ENCODE results near the gene PCTP.

- PRO-cap, result bidirectional peak, plus-strand start at chr17:55751053, minus-strand start at chr17:55750857
- RAMPAGE, long total RNA, 2 experiments, result start-site peak on the plus strand in 2 of 2 experiments, at chr17:55751047-55751130 at its widest, 211 to 747 reads per replicate
Observed at GRCh38 chr17:55750618-55751862, at the start of gene PCTP. Gene PCTP, plus strand, starts transcription at chr17:55751051.

DNA sequence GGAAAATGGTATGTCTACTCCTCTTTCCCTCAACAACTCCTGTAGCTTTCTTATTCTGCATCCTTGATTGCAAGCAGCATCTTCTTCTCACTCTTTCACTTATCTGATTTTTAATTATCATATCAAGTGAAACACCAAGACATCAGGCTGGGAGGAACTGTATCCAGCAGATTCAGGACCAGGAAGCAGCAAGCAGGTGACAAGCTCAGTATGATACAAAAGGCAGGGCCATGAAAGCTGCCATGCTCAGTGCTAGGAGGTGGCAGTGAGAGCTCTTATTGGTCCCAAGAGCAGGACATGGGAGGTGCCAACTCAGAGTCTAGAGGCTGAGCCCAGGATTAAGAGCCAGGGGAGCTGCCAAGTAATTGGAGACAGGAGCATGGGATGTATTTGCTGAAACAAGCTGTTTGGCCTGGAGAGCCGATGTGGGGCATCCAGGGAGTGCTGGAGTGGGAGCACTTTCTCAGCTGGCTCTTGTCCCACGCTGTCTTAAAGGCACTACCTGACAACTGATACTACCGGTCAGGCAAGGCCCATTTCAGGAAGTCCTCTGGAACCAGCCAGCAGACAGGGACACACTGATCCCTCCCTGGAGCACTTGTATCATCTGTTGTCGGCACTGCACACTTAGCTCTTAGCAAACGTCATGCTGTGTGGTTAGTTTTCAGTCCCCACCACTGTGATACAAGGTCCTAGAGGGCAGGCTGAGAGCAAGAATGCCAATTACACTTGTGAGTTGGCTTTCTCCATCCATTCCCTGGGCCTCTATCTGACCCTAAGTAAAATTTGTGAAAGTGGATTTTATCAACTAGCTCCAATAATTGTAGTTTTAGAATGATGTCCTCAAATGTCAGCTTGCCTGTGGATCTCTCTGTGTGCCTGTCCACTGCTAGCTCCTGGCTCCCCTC lies 19.3 kb downstream of the ANKFN1 start:
- PRO-cap, result no peak
- RAMPAGE, long total RNA, 2 experiments, result no peak in any of the 2 experiments

DNA sequence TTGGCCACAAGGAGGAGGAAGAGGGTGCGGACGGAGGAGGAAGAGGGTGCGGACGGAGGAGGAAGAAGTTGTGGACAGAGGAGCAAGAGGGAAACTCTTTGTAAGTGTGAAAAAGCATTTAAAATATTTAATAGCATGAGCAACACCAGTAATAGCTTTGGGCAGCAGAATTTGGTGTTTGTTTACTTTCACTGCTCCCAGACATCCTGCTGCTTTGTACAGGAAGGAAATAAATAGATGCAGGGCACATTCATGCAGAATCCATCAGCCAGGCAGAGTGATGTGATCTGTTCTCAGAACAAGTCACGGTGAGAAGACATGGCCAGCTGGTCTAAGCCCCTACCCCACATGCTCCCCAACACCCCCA lies 82.4 kb downstream of the C17orf67 start:
- PRO-cap, result no peak
- RAMPAGE, long total RNA, 2 experiments, result no peak in any of the 2 experiments

GRCh38 chr17:56886271-56886790 lies 27.5 kb downstream of the TRIM25 start:
- PRO-cap, result no peak
- RAMPAGE, long total RNA, 2 experiments, result no peak in any of the 2 experiments

DNA sequence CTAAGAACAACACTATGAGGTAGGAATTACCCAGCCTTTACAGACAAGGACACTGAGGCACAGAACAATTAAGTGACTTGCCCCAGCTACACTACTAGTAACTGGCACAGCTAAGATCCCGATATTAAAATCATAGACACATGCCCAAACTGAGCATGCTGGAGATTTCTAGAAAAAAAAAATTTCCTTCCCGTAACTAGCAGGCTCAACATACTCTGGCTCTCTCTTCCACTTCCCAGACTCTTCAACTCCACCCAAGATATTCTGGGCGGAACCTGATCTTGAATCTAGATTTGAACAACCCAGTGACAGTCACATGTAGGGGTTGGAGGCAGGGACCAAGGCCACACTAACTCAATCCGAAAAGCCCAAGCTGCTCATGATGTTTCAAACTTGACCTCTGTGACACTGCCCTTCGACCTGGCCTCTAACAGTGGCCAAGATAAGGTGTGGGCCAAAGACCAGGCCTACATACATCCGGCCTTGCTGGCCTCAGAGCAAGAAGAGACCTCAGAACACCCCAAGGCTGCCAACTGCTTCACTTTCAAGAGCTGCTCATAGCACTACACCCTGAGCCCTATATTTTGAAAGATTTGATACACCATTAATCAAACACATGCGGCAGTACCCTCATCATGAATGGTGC lies 3.7 kb downstream of the TRIM25 start:
- PRO-cap, result unidirectional peak, plus-strand start at position 317 of the sequence
- RAMPAGE, long total RNA, 2 experiments, result no peak in any of the 2 experiments

- PRO-cap, result no peak
- RAMPAGE, long total RNA, 2 experiments, result no peak in any of the 2 experiments
Observed at GRCh38 chr17:57004842-57005611, 27.1 kb downstream of the SCPEP1 start.

GRCh38 chr17:57091088-57091819 lies 6.2 kb downstream of the AKAP1 start:
- PRO-cap, result no peak
- RAMPAGE, long total RNA, 2 experiments, result no peak in any of the 2 experiments

GRCh38 chr17:57257208-57257800 lies 981 bp downstream of the MSI2 start:
- PRO-cap, result no peak
- RAMPAGE, long total RNA, 2 experiments, result no peak in any of the 2 experiments

- PRO-cap, result no peak
- RAMPAGE, long total RNA, 2 experiments, result no peak in any of the 2 experiments
Observed at GRCh38 chr17:57262147-57262853, 6.0 kb downstream of the MSI2 start.

GRCh38 chr17:57271679-57272204 lies 15.4 kb downstream of the MSI2 start:
- PRO-cap, result no peak
- RAMPAGE, long total RNA, 2 experiments, result no peak in any of the 2 experiments

GRCh38 chr17:57275651-57276594 lies 19.6 kb downstream of the MSI2 start:
- PRO-cap, result no peak
- RAMPAGE, long total RNA, 2 experiments, result no peak in any of the 2 experiments

- PRO-cap, result no peak
- RAMPAGE, long total RNA, 2 experiments, result no peak in any of the 2 experiments
Observed at GRCh38 chr17:57278717-57279434, 22.6 kb downstream of the MSI2 start.

DNA sequence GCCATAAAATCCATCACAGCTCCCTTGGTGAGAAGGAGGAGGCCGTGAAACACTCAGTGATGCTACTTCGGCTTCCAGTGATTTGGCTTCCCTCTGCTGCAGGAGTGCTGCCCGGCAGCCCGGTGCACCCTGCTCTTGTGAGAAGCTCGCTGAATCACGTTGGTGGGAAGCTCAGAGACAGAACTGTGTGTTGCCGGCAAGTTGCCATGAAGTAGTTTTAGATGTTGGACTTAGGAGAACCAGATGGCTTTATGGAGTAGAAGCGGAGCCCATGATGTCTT lies 33.3 kb downstream of the MSI2 start:
- PRO-cap, result no peak
- RAMPAGE, long total RNA, 2 experiments, result no peak in any of the 2 experiments

GRCh38 chr17:57309053-57309793 lies 52.9 kb downstream of the MSI2 start:
- PRO-cap, result no peak
- RAMPAGE, long total RNA, 2 experiments, result no peak in any of the 2 experiments

GRCh38 chr17:57601041-57601934 lies 143.8 kb downstream of the CCDC182 start:
- PRO-cap, result no peak
- RAMPAGE, long total RNA, 2 experiments, result no peak in any of the 2 experiments

DNA sequence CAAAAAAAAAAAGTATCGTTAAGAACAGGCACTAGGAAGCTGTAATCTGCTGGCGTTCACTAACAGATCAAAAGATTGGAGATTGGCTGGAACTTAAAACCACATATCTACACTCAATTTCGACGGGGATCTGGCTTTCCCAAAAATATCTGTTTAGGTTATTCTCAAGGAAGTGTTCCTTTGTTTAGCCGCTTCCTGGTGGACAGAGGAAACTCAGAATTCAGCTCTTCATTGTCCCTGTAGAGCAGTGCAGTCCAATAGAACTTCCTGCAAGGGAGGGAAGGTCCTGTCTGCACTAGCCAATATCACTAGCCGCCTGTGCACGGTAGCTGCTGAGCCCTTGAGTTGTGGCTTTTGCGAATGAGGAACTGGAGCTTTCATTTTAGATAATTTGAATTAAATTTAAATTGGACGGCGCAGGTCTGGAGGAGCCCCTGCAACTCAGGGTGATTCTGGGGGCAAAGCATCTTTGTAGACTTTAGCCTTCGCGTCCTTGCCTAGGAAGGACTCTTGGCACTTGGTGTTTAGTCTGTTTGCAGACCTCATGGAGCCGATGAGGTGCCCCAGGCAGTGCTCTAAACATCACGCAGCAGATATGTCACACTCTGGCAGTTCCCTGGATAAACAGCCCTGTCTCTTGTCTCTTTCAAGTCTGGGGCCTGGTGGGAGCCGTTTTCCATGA lies 122.3 kb downstream of the CCDC182 start:
- PRO-cap, result no peak
- RAMPAGE, long total RNA, 2 experiments, result no peak in any of the 2 experiments

- PRO-cap, result no peak
- RAMPAGE, long total RNA, 2 experiments, result no peak in any of the 2 experiments
Observed at GRCh38 chr17:57878947-57879489, 29.2 kb upstream of the MRPS23 start.

- PRO-cap, result no peak
- RAMPAGE, long total RNA, 2 experiments, result no peak in any of the 2 experiments
Observed at GRCh38 chr17:57892349-57892859, 42.6 kb upstream of the MRPS23 start.

DNA sequence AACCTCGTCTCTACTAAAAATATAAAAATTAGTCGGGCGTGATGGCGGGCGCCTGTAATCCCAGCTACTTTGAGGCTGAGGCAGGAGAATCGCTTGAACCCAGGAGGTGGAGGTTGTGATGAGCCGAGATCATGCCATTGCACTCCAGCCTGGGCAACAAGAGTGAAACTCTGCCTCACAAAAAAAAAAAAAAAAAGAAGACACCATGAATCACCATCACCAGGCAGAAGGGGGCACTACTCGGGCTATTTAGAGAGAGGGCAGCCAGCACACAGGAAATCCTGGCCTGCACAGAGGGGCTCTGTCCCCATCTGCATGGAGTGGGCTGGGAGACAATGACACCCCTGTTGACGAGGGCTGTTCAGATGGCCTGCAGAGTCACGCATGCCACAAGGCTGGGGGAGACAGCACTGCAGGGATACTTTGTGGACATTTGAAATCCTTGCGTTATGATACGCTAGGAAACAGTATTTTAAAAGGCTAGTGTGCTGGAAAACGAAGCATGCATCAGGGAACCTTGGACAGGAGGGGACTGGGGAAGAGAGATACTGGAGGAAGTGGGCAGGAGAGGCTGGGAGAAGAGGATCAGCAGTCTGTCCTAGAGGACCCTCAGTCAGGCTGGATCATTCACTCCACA lies 48.3 kb downstream of the CUEDC1 start:
- PRO-cap, result no peak
- RAMPAGE, long total RNA, 2 experiments, result no peak in any of the 2 experiments

DNA sequence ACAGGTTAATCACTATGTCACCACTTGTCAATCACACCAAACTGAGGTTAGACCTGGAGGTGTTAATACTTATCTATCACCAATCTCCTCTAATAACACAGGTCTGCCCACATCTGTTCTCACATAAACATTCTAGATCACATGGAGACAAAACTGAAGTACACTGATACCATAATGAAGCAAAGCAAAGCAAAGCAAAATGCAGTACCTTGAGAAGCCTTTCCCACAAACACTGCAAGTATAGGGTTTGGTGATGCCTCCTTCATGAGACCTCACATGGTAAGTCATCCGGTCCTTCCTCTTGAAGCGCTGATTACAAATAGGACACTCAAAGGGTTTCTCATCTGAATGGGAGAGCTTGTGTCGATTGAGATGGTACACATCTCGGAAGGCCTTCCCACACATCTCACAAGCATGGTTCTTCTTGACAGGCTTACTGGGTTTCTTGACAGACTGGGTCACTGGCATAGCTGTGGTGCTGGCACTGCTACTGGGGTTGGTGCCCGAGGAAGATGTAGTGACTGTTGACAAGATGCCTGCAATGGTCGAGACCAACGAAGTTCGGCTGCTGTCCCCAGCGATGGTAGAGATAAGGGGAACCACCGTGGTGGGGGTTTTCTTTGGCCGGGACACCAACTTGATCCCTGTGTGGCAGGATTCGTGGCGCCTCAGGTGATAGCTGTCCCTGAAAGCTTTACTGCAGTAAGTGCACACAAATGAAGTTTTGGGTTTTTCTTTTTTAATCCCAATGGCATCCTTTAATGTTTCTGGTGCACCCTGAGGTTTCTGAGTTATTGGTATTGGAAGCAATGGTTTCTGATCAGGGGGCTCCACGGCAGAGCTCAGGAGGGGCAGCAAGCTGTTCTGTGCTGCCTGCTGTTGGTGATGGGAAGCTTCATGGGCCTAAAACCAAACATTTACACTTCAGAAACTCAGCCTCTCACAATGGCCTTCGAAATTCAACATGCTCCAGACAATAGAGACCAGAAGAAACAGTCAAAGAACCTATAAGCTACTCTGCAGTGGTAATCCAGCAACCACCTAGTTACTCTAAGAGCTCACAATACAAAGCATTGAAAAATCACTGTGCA lies 5.2 kb downstream of the VEZF1 start:
- PRO-cap, result no peak
- RAMPAGE, long total RNA, 2 experiments, result no peak in any of the 2 experiments

All from breast epithelium (tissue), 2 donors.